Osteoblast (primary cell): ENCODE measurements around a stretch of chr16.

- CAGE, long polyA plus RNA: no peak
- RRBS: no CpG with 5 or more reads among the region's 10 CpGs
Measured at GRCh38 chr16:3125430-3126321, 9.2 kb upstream of the ZNF213 start.

- CAGE, long polyA plus RNA: no peak
- RRBS: no CpG with 5 or more reads among the region's 7 CpGs
Measured at GRCh38 chr16:3259050-3259440, 2.6 kb upstream of the MEFV start.

GRCh38 chr16:3450757-3451464, 7.4 kb downstream of the NAA60 start:
- CAGE, long polyA plus RNA: no peak
- RRBS: no CpG with 5 or more reads among the region's 3 CpGs

DNA sequence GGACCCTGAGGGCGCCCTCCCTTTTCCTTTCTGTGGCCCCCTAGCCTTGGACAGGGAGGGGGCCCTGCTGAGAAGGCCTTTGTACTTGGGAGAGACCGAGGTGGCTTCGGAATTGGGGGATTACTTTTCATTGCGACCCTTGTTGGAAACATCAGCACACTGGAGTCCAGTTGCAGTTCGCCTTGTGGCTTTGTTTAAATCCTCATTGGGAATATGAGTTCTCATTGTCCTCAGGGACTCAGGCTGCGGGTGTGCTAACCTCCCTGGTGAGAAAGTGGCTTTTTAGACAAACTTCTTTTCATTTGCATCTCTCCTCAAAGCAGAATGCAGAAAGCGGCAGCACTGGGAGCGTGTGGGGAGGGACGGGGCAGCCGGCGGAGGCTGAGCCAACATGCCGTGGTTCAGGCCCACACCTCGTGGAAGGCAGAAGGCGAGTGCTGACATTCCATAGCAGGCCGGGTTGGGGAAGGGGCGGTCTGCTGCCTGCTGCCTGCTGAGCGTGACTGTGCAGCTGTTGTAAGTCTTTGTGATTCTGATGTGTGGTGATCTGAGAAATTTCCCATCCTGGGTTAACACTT, 9.2 kb upstream of the DNASE1 start:
- CAGE, long polyA plus RNA: no peak
- RRBS: 33% methylated on average over 5 of the region's 17 CpGs

GRCh38 chr16:3664046-3665247, 10.0 kb downstream of the DNASE1 start:
- CAGE, long polyA plus RNA: no peak
- RRBS: 97% methylated on average over 9 of the region's 42 CpGs

GRCh38 chr16:3690293-3691650, 26.6 kb downstream of the TRAP1 start:
- CAGE, long polyA plus RNA: no peak
- RRBS: no CpG with 5 or more reads among the region's 41 CpGs

DNA sequence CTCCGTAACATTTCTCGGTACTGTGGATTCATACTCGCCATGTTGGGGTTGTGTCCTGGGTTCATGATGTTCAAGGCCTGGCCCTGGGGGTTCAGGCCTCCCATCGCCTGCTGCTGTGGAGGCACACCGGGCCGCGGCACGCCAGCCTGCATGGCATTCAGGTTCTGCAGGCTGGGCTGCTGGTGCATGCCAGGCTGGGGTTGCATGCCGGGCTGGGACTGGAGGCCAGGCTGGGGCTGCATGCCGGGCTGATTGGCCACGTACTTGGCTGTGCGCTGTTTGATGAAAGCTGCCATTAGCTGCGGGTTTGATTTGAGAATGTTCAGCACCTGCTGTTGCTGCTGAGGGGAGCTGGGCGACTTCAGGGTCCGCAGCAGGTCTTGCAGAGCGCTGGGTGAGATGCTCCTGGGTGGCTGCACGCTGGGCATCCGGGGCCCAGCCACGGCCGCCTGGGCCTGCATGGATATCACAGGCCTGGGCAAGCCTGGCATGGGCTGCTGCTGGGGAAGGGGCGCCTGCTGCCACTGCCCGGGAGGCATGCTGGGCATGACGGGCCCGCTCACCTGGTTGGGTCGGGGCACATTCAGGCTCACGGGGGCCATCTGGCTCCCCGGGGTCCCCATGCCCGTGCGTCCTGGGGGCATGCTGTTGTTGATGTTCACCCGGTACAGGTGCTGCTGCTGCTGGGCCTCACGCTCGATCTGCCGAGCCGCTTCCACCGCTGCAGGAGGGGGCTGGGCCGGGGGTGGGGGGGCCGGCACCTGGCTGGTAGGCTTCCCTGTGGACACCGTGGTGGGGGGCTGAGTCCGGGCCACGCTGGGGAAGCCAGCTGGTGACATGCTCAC, 11.4 kb upstream of the TRAP1 start:
- CAGE, long polyA plus RNA: no peak
- RRBS: 91% methylated on average over 26 of the region's 40 CpGs

GRCh38 chr16:3819121-3819647, 61.3 kb downstream of the CREBBP start:
- CAGE, long polyA plus RNA: no peak
- RRBS: no CpG with 5 or more reads among the region's 8 CpGs

DNA sequence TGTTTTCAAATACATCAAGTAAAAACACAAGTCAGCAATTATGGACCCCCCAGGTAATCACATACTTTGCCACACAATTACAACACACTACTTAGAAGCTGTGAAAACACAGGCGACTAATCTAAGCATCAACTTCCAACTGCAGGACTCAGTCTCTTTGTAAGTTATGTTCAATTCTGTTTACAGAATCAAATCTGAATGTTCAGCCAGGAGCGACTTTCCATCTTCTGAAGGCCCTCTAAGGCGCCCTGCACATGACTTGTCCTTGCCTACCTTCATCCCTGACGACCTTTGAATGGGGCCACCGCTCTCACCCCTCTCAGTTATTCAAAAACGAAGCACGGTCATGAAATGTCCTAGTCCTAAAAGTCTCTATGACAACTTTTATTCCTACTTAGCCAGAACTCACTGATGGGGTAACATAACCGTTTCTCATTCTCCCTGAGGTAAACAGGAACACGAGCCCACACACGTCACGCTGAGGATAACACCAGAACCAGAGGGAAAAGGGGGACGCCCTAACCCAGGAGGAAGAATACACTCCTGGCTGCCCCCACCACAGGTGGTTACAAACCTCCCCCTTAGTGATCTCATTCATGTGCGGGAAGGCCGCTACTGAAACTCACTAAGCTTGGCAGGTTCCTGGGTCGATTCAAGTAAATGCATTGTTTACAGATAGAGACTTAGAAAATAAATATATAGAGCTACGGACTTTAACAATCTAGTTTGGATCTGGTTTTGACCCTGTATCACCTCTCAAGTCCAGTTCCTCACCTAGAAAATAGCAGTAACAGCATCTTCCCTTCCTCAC, 5.3 kb downstream of the CREBBP start:
- CAGE, long polyA plus RNA: no peak
- RRBS: no CpG with 5 or more reads among the region's 16 CpGs

DNA sequence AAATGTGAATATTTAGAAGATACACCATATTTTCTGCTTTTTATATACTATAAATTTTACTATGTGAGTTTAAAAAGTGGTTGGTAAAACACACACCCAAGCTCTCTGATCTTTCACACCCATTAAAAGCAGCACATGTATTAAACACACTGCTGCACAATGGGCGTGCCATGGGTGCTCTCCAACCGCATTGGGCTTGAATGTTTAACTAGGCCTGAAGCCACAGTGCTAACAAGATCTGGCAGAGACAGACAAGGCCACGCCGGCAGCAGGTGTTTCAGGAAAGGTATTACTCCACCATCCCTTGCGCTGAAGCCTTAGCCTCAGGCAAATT, 95.2 kb downstream of the ADCY9 start:
- CAGE, long polyA plus RNA: no peak
- RRBS: no CpG with 5 or more reads among the region's 5 CpGs

GRCh38 chr16:4086089-4086764, 30.0 kb downstream of the ADCY9 start:
- CAGE, long polyA plus RNA: no peak
- RRBS: no CpG with 5 or more reads among the region's 18 CpGs

DNA sequence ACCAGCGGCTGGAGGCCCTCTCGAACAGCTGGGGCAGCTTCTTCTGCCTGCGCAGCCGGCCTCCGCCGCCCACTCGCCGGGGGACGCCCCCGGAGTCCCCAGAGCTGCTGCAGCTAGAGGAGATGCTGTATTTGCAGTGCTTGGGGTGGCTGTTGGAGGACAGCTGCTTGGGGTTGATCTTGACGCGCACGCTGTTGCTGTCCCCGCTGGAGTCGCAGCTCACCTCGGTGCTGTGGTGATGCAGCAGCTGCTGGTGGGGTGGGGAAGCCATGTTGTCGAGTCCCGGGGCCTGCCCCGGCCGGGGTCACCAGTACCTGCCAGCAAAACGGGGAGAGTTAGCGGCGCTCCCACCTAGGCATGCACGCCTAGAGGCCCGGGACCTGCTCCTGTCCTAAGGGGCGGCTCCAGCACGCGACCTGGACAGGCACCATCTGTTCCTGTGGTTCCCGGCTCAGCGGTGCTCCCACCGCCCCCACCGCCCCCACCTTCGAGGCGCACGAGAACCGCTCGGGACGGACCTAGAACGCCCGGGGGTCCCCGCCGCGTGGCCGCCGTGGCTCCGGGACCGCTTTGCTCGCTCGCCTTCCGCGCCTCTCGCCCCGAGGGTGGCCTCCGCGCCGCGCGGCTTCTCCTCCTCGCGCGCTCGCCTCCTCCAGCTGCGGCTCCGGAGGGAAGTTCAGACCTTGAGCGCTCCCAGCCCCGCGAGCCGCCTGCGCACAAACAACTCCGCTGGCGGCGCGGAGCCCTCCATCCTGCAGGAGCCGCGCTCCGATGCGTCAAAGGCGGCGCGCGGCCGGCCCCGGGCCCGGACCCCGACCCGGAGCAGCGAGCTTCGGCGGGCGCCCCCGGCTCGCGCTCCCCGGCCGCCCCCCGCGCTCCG, 830 bp downstream of the ADCY9 start:
- CAGE, long polyA plus RNA: no peak
- RRBS: 5% methylated on average over 28 of the region's 98 CpGs

DNA sequence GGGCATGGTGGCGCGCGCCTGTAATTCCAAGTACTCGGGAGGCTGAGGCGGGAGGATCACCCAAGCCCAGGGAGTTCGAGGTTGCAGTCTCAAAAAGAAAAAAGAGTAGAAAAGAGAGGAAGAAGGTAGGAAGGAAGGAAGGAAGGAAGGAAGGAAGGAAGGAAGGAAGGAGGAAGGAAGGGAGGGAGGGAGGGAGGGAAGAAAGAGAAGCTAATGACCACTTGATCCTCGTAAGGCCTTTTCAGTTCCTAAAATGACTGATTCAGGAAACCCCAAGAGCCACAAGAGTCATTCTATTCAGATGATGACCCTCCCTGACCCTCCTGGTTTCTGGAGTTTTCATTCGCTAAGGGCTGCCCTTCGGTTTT, 59.0 kb downstream of the SRL start:
- CAGE, long polyA plus RNA: no peak
- RRBS: no CpG with 5 or more reads among the region's 9 CpGs

GRCh38 chr16:4218132-4218865, 23.6 kb downstream of the SRL start:
- CAGE, long polyA plus RNA: no peak
- RRBS: no CpG with 5 or more reads among the region's 22 CpGs

DNA sequence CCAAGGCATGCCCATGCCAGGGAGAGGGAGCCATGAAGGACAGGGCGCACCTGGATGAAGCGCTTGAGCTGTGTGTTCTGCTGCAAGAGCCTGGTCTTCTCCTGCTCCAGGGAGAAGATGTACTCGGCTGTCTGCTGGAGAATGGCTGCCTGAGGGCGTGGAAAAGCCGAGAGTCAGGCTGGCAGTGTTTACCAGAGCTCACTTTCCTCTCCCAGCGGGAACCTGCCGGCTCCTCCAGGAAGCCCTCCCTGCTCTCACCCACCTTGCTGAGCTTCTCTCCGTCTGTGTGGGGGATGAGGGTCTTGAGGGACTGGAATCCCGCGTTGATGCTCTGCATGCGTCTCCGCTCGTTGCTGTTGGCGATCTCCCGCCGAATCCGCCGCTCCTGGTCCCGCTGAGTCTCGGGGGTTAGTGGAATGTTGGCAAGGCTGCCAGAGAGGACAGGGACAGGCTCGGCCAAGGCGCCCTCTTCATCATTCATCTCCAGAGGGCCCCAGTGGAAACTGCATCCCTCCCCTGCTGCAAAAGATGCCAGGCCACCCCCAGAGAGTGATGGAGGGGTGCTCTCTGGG, 10.5 kb downstream of the TFAP4 start:
- CAGE, long polyA plus RNA: no peak
- RRBS: no CpG with 5 or more reads among the region's 22 CpGs

GRCh38 chr16:4272188-4272650, 604 bp downstream of the TFAP4 start:
- CAGE, long polyA plus RNA: no peak
- RRBS: 1% methylated on average over 29 of the region's 45 CpGs

- CAGE, long polyA plus RNA: no peak
- RRBS: 4% methylated on average over 4 of the region's 24 CpGs
Measured at GRCh38 chr16:4288254-4288960, 15.6 kb upstream of the TFAP4 start.

DNA sequence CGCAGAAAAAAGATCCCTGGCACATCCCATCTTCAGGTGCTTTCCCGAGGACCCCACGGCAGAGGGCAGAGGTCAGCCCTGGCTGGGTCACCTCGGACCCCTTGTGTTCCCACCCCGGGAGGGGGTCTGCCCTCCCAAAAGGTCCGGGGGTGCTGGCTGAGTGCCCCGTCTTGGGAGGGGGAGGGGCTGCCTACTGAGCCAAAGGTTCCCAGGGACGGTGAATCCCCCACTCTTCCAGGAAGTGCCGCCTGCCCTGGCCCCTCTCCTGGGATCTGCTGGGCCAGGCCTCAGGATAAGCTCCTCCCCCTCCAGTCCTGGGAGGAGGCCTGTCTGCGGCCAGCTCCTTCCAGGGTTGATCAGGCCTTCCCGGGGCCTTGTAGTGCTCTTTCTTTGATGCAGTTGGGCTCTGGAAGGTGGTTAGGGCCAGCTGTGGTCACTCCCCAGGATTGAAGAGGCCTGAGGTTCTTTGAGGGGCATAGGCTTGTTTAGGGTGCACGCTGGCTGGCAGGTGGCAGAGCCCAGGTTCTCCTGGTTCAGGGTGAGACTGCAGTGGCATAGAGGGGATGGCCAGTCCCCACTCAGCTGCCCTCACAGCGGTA, 8.2 kb downstream of the GLIS2 start:
- CAGE, long polyA plus RNA: no peak
- RRBS: no CpG with 5 or more reads among the region's 13 CpGs

GRCh38 chr16:4327093-4327676, 11.3 kb downstream of the GLIS2 start:
- CAGE, long polyA plus RNA: no peak
- RRBS: 32% methylated on average over 11 of the region's 25 CpGs

DNA sequence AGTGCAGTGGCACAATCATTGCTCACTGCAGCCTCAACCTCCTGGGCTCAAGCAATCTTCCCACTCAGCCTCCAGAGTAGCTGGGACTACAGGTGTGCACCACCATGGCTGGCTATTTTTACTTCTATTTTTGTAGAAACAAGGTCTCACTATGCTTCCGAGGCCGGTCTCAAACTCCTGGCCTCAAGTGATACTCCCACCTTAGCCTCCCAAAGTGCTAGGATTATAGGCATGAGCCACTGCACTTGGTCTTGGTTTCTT, 5.1 kb upstream of the VASN start:
- CAGE, long polyA plus RNA: no peak
- RRBS: no CpG with 5 or more reads among the region's 2 CpGs